ENCODE results near the genes DMRTB1 and CDCP2.

DNA sequence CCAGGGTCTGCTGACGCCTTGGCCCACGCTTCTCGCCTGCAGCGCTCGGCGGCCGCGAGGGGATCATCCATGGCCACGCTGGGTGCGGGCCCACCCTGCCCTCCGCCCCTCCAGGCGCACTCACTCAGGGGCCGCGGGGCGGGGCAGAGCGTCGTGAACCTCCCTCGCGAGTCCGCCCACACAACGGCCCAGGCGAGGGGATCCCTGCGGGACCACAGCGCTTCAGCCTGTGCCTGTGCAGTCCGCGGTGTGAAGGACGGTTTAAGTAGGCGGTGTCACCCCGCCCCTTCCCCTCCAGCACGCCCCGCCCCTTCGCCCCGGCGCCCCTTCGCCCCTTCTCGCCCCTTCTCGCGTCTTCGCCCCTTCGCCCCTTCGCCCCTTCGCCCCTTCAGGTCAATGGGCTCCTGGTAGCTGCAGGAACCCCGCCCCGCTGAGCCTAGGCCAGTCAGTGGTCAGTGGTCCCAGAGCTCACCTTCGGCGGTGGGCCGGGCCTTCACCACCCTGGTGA, 19.8 kb upstream of the DMRTB1 start:
- RRBS: no CpG with 5 or more reads among the region's 47 CpGs

DNA sequence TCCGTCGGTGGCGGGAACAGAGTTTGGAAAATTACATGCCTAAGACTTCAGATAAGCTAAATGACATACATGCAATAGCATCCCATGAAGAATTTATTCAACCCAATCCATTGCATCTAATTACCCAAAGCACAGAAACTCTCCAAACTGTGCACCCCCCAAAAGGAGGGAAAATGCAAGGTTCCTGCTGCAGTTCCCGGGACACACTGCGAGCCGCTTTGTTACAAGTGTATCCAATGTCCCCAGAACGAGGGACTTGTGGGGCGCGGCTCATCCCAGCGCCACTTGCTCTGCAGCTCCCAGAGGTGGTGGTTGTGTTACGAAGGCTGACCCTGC, at the start of gene DMRTB1:
Gene DMRTB1 (plus strand): TSS at position 284 of the 336 bp plus-strand sequence.
- RRBS: no CpG with 5 or more reads among the region's 11 CpGs

- RRBS: no CpG with 5 or more reads among the region's 12 CpGs
Measured at GRCh38 chr1:53542118-53542579, 83.0 kb downstream of the DMRTB1 start.

GRCh38 chr1:54152771-54153415, at the start of gene CDCP2:
TSS of gene CDCP2 (minus strand) at chr1:54153000.
- RRBS: 91% methylated on average over 1 of the region's 10 CpGs

DNA sequence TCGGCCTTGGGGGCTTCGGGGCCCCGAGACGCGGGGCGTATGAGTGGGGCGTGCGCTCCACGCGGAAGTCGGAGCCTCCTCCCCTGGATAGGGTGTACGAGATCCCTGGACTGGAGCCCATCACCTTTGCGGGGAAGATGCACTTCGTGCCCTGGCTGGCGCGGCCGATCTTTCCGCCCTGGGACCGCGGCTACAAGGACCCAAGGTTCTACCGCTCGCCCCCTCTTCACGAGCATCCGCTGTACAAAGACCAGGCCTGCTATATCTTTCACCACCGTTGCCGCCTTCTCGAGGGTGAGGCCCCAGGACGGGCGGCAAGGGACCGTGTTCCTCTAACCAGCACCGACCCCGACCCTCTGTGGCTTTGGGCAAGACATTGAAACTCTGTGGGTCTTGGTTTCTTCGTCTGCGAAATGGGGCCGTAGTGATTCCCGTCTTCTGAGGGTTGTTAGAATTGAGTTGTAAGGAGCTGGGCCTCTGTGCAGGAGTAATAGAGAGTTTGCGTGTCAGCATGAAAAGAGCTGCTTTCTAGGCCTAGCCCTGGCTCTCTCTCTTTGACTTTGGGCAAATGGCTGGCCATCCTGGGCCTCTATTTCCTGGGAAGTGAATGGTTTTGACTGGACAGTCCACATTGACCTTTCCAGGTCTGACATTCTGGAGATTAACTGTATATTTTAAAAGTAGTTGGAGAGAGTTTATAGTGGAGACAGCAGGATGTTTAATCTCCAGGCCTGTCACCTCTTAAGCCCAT, 504 bp downstream of the MRPL37 start:
- RRBS: no CpG with 5 or more reads among the region's 37 CpGs

DNA sequence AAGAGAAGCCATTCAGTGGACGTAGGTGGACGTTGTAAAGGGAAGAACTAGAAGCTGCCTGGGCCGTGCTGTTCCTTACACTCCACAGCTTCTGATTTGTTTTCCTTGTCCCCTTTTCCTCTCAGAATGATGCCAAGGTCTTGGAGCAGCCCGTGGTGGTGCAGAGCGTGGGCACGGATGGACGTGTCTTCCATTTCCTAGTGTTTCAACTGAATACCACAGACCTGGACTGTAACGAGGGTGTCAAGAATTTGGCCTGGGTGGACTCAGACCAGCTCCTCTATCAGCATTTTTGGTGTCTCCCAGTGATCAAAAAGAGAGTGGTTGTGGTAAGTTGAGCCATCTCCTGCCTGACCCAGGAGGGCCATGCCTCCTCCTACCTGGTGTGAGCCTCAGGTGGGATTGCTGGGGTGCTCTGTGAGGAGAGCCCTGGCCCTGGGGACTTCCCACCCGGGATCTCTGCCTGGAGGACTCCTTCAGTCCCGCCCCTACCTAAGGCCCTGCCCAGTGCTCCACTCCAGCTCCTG, 16.1 kb downstream of the MRPL37 start:
- RRBS: no CpG with 5 or more reads among the region's 10 CpGs

- RRBS: no CpG with 5 or more reads among the region's 11 CpGs
Measured at GRCh38 chr1:54227072-54227738, 27.2 kb downstream of the MRPL37 start.

- RRBS: no CpG with 5 or more reads among the region's 12 CpGs
Measured at GRCh38 chr1:54276648-54277770, 77.0 kb downstream of the MRPL37 start.

DNA sequence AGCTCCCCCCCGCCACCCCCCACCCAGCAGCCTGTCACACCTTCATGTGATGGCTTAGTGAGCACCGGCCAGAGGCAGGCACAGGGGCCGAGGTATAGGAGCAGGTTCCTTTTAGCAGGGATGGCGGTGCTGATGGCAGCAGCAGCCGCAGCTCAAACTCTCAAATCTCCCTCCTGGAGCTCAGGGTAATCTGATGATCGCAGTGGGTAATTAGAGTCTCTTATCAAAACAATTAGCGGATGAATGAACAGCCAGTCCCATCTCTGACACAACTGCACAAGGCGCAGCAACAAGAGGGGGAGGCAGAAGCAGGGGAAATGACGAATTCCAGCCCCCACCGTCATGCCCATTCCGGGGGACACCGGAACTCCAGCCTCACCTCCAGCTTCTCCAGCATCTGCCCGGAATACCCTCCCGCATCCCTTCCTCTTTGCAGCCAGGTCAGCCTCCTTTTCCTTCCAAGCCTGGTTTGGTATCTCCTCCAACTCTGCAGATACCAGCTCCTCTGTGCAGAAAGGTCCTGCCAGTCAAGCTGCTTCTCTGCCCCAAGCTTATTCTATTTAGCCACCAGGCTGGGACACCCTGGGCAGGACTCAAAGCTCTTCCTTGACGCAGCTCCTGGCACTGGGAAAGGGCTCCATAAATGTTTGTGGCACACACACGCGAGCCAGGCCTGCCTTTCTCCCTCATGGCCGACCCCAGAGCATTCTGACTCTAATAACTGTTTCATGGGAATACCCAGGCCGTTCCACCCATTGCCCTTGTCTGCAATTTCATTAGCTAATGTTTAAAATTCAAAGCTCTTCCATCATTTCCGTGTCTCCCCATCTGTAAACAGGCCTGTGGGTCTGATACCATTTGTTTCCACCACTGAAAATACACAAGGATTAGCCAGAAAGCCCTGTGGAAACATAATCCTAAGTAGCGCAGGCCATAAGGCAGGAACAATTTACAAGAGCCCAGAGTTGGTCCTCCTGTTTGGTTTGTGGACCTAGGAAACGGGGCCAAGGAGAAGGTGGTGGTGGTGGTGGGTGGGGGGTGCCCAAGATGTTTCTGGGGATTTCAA, 126.3 kb downstream of the MRPL37 start:
- RRBS: no CpG with 5 or more reads among the region's 22 CpGs

DNA sequence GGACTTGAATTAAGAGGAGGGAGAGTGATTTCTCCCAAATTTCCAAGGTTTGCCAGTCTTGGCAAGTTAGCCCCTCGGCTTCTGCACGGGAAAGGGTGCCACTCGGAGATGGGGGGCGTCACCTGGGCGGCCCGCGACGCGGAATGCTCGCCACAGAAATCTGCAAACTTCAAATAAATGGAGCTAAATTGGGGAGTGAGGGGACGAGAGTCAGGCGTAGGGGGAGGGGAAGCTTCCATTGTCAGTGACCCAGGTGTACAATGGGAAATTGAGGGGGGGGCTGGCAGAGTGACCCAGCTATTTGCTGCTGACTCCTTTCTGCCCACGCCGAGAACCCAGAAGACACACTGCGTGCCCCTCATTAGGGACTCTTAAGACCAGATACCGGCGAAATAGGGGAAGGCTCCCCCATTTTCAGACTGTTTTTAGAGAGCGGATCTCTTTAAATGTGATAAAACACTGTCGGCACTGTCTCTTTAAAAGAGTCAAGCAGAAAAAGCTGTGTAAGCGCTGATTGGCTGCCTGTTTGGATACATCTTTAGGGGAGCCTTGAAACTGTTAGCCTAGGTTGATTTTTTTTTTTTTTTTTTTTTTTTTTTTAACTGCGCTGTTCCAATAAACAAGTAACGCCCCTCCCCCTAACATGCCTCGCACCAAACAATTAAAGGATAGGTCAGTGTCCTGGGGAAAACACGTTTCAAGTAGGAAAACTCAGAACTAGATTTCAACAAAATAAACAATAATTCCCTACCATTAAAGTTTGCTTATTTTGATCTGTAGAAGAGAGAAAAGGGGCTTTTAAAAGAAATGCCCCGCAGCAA, 140.6 kb upstream of the ACOT11 start:
- RRBS: no CpG with 5 or more reads among the region's 25 CpGs

DNA sequence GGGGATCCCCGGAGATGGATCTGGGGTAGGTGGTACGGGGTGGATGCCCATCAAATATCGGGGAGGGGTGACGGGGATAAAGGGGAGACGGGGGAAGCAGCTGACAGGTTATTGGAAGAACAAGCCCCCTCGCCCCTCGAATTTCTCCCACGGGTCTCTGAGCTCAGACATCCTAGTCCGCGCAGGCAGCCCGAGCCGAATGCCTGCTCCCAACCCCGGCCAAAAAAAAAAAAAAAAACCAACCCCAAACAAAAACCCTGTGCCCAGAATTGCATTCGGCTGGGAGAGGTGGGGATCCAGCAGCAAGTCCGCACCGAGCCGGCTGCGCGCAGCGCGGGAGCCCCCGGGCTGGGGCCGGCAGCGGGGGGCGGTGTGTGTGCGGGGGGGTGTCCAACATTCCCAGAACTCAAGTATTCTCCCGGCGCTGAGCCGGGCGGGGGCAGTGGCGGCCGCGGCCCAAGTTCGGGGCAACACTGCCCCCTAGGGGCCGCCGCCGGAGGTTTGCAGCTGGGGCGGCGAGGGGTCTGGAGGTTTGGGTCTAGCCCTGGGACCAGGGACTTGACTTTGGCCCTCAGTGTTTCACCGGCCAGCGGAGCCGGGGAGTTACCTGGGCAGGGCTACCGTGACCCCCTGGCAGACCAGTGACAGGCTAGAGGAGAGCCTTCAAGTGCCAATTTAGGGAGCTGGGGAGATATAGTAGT, 58.8 kb upstream of the ACOT11 start:
- RRBS: 5% methylated on average over 21 of the region's 43 CpGs

- RRBS: 73% methylated on average over 4 of the region's 14 CpGs
Measured at GRCh38 chr1:54796196-54796589, 4.9 kb downstream of the TTC22 start.

GRCh38 chr1:54804562-54805190, 1.2 kb upstream of the LEXM start:
- RRBS: no CpG with 5 or more reads among the region's 7 CpGs

DNA sequence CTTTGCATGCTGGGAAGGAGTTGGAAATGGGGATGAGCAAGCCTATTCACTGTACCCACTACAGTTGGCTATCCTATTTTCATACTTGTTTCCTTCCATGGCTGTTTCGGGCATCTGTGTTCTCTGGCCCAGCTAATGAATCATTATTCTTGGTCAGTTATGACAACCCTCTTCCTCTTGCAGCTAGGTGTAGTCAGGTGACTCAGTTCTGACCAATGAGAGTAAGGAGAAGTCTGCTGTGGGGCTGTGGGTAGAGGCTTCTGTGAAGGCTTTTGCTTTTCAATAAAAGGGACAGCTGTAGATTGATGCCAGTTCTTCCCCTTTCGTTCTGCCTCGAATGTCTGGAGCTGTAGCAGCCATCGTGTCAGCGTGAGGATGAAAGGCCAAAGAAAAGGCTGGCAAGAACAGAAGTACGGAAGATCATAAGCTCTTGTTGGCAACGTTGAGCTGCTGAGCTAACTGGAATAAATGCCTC, 14.4 kb upstream of the TMEM61 start:
- RRBS: no CpG with 5 or more reads among the region's 7 CpGs

- RRBS: 83% methylated on average over 4 of the region's 14 CpGs
Measured at GRCh38 chr1:54995623-54996143, 3.0 kb upstream of the BSND start.

DNA sequence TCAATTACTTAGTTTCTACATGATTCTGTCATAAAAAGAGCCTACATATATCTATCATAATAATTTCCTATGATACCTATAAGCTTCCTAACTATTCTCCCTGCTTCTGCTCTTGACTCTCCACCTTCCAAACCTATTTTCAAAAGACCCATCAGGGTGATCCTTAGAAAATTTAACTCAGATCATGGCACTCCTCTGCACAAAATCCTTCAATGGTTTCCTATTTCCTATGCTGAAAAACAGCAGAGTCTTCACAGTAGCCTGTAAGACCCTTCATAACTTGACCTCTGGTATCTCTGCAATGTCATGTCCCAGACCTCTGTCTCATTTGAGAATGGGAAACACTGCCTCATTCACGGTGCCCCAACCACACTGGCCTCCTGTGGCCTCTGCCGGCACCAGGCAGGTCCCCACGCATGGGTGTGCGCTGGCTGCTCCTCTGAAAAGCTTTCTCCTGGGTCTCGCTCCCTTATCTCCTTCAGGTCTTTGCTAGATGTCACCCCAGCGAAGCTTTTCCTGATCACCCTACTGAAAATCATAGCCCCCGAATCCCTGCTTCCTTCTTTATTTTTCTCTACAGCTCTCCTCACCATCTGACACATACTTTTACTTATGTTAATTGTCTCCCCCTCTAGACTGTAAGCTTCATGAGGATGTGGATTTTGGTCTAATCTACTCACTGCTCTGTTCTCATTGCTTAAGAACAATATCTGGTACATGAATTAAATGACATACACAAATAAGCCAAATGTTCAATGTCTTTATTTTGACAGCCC, 86.7 kb downstream of the PCSK9 start:
- RRBS: no CpG with 5 or more reads among the region's 7 CpGs

GRCh38 chr1:55137251-55138040, 77.7 kb downstream of the USP24 start:
- RRBS: no CpG with 5 or more reads among the region's 3 CpGs

GRCh38 chr1:55275033-55275902, 60.1 kb upstream of the USP24 start:
- RRBS: no CpG with 5 or more reads among the region's 18 CpGs

DNA sequence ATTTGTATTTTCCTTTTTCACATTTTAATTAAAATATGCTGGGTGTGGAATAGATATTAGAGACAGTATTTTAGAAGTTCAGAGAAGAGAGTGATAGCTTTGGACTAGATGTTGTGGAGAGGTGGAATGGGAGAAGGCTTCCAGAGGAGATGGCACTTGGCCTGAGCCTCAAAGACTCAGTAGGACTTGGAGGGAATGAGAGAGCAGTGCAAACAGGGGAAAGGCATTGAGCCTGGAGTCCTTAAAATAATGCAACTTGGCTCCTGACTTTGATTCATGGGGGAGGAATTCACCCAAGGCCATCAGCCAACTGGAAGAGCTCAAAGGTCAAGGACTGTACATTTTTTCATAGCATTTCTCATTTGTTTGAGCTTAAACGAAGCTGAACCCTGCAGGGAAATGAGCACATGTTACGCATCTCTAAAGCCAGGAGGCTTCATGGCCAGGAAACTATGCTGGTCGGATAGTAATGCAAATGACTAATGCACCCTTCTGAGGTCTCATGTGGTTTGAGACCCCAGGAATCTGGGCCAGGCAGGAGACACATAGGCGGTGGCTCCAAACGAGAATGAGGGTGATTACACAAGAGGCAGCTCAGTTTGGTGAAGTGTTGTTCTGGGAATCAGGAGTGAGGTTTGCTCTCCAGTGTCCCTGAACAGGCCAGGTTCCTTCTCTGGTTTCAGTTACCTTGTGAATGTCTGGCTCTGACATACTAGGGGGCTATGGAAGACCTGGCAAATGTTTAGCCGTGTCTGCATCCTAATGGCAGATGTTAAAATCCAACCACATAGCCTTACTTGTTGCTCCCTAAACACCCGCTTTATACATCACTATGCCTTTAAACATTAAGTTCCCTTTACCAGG, 503.7 kb upstream of the USP24 start:
- RRBS: no CpG with 5 or more reads among the region's 7 CpGs

- RRBS: no CpG with 5 or more reads among the region's 4 CpGs
Measured at GRCh38 chr1:56133903-56134170, 445.5 kb downstream of the PLPP3 start.

All from OVCAR3 (cell line).